HCT116 (cell line): Measurements from ENCODE around the genes FNDC1, TCP1 and IGF2R.

DNA sequence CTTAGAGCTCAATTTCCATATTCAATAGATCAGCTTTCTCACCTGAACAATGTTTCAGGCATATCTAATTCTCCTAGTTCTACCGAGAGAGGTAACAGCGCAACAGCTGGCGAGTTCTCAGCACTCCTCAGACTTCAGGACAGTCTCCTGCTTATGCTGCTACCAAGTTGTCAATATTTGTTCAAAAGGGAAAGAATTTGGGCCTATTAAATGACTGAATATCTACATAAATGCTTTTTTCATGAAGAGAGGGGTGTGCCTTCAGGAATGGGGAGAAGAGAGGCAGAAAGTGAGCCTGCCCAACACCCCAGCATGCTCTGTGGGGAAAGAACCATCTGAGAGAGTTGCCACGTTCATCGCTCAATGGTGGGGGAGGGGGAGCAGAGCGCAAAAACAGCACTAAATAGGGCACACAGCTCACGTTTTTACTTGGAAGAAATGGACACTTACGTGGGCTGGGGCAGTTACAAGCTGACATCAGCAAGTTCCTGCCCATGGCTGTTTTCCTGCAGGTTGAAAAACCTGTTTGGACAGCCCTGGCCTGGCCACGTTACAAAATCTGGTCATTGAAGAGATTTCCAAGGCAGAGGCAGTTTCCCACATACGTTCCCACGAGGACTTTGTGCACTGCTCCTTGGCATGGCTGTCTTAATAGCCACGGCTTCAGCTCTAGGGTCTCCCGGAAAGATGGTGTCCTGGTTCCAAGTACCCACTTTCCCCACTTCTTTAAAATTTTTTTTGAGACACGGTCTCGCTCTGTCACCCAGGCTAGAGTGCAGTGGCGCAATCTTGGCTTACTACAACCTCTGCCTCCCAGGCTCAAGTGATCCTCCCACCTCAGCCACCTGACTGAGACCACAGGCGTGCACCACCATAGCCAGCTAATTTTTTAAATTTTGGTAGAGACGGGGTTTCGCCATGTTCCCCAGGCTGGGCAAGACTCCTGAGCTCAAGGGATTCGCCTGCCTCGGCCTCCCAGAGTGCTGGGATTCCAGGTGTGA lies 37.8 kb downstream of the EZR start:
- RRBS, result no CpG with 5 or more reads among the region's 21 CpGs

DNA sequence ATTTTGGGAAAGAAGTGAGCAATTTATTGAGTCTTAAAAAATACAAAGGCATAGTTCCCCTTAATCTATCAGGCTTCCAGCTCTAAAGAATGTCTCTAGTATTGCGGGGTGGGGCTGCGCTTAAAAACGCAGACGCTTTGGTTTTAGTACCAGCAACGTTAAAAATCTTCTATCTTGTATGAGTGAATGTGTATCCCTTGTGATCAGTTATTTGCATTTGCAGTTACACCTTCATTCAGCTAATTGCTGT lies 302 bp upstream of the RSPH3 start:
- RRBS, result no CpG with 5 or more reads among the region's 5 CpGs

DNA sequence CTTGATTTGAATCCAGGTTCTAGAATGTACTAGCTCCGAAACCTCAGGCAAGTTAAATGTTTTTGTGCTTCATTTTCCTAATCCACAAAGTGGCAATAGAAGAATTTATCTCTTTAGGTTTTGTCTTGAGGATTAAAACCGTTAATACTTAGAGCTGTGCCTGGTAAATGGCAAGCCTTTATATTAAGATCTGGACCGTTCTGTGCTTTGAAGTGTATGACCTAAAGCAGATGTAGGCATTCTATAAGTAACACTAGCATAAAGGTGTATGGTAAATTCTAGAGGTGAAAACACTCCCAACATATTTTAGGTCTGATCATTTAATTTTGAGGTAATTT lies 596 bp upstream of the RSPH3 start:
- RRBS, result no CpG with 5 or more reads among the region's 3 CpGs

GRCh38 chr6:159056962-159057267 lies 12.1 kb upstream of the TAGAP start:
- RRBS, result no CpG with 5 or more reads among the region's 4 CpGs

GRCh38 chr6:159062054-159062971 lies 17.5 kb upstream of the TAGAP start:
- RRBS, result no CpG with 5 or more reads among the region's 10 CpGs

- RRBS, result no CpG with 5 or more reads among the region's 16 CpGs
Observed at GRCh38 chr6:159094379-159094903, 49.6 kb upstream of the TAGAP start.

DNA sequence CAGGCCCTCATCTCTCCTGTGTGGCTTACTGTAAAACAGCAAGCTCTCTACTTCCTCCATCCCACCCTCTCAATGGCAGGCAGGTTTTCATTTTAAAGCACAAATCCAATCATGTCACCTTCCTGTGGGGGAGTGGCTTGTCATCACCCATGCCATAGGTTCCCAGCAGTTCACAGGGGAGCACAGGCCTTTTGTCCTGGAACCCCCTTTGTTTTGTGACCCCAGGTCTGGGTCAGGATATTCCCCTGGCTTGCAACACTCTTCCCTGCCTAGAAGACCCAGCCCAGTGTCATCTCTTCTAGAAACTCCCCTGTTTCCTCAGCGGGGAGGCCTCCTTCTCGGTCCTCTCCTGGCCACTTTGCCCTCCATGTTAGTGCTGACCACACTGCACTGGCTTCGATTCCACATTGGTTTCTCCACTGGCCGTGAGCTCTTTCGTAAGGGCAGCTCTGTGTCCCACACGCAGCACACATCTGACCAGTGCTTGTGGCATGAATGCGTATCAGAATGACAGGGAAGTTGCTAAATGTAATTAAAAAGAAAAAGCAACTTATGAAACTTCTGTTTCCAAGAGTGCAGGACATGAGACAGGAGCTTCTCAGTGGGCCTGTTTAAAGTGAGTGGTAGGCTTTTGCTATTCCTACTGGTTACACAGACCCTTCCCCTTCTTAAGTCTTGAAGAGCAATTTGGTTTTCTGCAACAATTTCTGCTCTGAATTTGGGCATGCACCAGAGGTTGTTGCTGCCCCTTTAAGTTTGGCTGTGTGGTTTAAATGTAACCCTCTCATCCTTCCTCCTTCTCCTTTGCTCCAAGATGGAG lies 49.4 kb upstream of the FNDC1 start:
- RRBS, result no CpG with 5 or more reads among the region's 7 CpGs

DNA sequence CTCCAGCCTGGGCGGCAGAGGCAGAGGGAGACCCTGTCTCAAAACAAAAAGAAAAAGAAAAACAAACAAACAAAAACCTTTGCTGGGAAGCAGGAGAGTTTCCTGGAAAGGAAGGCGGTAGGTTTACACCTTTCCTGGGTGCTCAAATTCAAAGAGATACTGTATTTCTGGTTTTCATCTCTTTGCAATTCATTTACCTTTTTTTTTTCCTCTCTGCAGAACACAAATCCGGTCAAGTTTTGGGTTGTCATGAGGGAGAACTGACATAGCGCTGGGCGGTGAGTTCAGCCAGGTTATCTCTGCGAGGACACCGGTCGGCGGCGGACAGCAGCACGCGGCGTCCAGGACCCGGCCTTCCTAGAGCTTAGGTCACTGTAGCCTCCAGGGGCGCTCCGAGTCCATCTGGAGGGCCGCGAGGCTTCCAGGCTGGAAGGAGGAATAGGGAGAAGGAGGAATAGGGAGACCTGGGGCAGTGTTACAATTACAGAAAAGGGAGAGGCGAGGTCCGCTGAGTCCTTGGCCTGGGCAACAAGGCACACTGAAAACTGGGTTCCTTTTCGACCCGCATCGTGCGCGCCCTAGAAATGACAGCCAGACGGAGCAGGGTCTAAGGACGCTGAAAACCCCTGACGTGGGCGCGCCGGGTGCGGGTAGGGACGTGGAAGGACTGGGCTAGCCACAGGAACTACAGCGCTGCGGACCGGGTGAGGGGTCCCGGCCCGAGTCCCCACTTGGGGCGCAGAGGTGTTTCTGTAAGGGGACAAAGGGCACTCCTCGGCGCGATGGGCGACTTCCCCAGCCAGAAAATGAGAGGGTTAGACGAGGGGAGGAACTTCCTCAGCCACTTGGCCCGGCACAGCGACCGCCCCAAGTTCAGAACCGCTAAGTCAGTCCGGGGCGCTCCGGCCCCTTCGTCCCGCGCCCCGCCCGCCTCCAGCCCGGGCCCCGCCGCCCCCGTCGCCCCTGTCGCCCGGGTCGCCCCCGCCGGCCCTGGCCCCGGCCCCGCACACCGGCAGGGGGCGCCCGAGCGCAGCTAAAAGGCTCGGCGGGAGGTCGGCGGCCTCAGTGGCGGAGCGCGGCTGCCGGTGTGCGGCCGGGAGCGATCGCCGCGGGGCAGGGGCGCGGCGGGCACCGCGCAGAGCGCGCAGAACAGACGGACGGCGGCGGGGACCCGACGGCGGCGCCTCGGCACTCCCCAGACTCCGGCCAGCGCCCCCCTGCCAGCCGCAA lies at the start of gene FNDC1:
Gene FNDC1, plus strand, starts transcription at position 1,065 of the 1,230 bp plus-strand sequence.
- RRBS, result 52% methylated on average over 42 of the region's 105 CpGs

DNA sequence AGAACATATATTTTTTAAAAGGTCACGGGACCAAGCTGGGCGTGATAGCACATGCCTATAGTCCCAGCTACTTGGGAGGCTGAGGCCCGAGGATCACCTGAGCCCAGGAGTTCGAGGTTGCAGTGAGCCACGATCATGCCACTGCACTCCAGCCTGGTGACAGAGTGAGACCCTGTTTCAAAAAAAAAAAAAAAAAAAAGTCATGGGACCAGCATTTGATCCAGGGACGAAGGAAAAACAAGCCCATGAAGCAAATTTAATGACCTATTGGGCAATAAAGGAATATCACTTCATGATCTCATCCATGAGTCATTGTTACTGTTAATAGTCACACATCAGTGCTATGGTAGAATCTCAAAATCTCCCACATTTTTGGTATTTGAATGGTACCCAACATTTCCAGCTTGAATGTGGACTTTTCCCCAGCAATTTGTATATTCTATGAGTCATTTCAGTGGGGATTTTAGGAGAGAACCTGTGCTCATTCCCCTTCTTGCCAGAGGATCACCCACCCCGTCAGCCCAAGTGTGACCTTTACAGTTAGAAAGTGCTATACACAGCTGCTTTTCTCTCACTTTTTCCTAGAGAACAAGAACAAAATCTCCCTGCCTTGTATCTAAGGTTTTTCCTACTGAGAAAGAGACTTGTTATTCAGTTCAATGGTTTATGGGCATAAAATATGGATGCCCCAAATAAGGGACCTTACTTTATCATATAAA lies 8.5 kb upstream of the SOD2 start:
- RRBS, result no CpG with 5 or more reads among the region's 7 CpGs

DNA sequence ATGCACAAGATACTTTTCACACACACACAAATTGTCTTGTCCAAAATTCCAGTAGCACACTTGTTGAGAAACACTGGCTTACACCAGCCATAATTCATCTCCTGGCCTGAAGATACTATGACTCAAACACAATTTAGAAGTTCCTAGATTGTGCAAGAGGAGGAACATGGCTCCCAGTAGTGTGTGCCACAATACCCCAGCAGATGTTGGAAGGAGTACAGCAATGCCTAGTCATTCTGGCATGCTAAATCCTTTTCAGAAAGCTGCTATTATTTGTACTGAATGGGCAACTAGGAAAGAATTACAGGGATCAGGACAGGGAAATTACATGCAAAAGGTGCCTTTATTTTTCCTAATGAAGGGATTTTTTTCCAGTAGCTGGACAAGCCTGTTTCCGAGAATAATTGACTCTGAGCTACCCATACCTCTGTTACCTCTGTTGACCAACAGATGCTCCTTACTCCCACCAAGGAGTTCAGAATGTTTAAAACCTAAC lies 10.5 kb upstream of the WTAP start:
- RRBS, result no CpG with 5 or more reads among the region's 1 CpG

DNA sequence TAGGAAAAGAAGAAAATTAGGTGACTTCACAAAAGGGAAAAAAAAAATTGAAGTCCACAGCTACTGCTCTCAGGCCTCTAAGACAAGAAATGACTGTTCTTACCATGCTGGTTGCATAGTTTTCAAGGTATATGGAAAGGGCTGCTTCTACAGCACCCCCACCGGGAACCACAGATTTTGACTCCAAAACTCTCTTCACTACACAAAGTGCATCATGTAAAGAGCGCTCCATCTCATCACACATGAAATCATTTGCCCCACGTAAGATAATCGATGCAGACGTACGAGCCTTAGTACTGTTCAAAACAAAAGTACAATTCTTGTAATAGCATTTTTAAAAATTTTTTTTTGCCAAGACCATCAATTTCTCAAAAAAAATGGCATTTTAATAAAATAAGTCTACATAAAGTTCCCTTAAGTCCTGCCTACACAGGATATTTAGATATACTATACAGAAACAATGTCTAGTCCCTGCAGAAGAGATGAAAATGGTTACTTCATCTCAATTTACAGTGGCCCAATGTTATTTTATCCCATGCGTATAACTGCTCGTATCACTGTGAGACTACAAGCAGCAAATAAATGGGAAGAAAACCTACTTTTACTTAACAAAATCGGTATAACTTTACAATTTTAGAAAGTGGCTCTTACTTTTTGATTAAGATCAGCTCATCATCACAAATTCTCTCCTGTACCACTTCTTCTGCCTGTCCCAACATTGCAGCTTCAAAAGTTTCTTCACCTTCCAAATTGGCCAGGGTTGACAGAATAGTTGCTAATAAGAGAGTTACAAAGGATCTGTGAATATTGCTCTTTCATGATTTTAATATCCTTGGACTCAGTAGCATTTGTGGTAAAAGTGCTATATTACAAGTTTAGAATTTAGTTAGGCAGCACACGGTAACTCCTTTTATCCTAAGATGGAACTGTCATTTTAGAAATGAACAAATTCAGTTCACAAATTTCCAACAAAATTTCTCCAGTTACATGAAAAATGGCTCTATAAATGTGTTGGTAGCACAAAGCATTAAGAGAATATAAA lies 9.3 kb downstream of the TCP1 start:
- RRBS, result no CpG with 5 or more reads among the region's 10 CpGs

GRCh38 chr6:159787643-159788751 lies 1.4 kb downstream of the TCP1 start:
- RRBS, result no CpG with 5 or more reads among the region's 25 CpGs

GRCh38 chr6:159789336-159790039 lies at the start of gene TCP1:
Gene TCP1, minus strand, starts transcription at chr6:159789602.
- RRBS, result 1% methylated on average over 15 of the region's 64 CpGs

DNA sequence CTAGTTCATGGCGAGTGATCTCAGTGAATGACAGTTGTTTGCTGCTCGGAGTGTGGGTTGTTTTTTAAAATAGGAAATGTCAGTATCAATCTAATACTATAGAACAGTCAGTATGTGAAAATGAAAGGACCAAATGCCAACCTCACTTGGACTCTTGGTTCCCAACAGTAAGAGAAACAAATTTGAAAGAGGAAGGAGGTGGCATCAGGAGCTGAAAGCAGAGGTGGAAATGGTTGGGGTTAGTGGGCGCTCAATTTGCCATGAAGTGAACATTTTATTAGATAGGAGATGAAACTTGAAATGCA lies 1.6 kb upstream of the PNLDC1 start:
- RRBS, result no CpG with 5 or more reads among the region's 3 CpGs

DNA sequence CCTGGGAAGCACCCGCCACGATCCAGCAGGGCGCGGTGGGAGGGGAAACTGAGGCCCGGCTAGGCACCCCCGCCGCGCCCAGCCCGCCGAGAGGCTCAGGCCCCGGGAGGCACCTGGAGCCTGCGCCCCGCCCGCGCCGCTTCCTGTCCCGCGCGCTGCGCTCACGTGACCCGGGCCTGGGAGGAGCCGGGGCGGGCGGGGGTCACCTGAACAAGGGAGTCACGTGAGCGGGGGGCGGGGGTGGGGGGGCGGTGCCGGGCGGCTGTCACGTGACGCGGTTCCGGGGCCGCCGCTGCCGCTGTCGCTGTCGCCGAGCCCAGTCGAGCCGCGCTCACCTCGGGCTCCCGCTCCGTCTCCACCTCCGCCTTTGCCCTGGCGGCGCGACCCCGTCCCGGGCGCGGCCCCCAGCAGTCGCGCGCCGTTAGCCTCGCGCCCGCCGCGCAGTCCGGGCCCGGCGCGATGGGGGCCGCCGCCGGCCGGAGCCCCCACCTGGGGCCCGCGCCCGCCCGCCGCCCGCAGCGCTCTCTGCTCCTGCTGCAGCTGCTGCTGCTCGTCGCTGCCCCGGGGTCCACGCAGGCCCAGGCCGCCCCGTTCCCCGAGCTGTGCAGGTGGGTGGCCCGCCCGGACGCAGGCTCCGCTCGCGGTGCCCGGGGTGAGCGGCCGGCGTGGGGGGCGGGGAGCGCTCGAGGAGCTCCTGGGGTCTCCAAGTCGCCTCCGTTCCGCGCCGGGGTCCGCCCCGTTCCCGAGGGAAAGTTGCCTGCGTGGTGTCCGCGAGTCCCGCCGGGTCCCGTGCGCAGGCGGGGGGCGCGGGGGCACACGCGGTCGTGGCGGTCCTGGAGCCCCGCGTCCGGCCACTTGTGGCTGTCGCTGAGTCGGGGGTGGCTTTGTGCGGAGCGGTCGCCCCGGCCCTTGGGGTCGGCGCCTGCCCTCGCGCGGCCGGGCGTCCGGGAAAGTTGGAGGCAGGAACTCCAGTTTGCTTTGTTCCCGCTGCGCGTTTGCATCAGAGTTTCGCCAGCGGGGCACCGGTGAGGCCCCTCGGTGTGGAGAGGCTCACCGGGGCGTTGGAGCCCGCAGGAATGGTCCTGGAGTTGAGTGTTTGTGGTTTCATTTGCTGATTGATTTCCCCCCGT lies at the start of gene IGF2R:
Gene IGF2R, plus strand, starts transcription at position 295 of the 1,130 bp plus-strand sequence.
- RRBS, result 2% methylated on average over 100 of the region's 149 CpGs

- RRBS, result no CpG with 5 or more reads among the region's 8 CpGs
Observed at GRCh38 chr6:160016217-160016833, 47.4 kb downstream of the IGF2R start.

DNA sequence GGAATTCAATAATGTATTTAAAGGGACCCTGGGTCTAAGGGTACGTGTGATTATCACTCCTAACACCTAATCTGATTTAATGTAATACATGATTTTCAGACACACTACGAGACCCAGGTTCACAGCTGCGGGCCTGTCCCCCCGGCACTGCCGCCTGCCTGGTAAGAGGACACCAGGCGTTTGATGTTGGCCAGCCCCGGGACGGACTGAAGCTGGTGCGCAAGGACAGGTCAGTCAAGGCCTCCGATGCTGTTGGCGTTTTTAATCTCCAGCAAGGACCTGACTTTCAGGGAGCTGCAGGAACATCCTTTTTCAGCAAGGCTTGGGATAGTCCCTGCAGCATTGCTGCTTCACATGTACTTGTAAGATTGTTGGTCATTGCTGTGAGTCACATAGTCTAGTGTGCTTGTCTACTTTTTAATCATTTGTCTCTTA lies 58.2 kb downstream of the IGF2R start:
- RRBS, result 98% methylated on average over 4 of the region's 11 CpGs

GRCh38 chr6:160084872-160085662 lies 36.5 kb upstream of the SLC22A1 start:
- RRBS, result no CpG with 5 or more reads among the region's 11 CpGs

DNA sequence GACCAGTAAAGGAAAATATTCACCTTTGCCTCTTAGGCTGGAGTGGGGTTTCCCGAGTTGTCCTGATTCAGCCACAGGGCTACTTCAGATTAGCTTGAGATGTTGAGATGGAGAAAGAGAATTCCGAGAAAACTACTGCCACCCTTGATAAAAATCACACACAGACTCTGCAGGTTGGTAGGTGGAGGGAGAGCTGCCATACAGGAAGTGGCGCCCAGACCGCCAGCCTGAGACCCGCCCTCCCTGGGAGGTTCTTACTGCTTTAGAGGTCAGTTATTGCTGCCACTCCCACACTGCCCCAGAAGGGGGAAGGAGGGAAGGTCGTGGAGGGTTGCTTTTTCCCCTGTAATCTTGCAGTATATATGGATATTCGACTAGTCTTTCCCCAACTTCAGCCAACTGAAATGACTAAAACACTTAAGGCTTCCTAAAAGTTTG lies 35.9 kb upstream of the SLC22A1 start:
- RRBS, result no CpG with 5 or more reads among the region's 7 CpGs

DNA sequence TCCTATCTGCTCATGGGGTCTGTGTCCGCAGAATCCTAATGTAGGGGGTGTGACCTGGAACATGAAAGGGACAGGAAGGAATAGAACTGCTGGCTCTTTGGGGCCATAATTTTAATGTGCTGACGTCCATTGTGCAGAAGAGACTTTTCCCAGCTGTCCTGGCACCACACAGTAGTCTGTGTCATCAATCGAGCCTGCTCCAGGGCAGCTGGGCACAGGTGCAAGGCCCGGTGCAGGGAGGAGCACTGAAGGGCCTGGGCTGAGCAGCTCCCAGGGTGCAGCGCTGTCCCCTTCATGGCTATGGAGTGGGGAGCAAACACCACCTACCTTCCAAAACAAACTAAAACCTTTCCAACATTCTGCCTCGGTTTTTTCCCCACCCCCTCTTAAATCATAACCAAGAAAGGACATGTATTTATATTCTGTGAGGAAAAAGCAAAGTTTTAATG lies 8.2 kb downstream of the SLC22A3 start:
- RRBS, result no CpG with 5 or more reads among the region's 6 CpGs